Measurements from ENCODE around the gene ZFYVE28.

GRCh38 chr4:2261655-2261898, 332 bp downstream of the MXD4 start:
- PRO-cap, result no peak
- RAMPAGE, long total RNA, 4 experiments, result no peak in any of the 4 experiments

GRCh38 chr4:2266229-2266468, 4.2 kb upstream of the MXD4 start:
- PRO-cap, result no peak
- RAMPAGE, long total RNA, 4 experiments, result no peak in any of the 4 experiments

GRCh38 chr4:2269517-2270066, 7.7 kb upstream of the MXD4 start:
- PRO-cap, result no peak
- RAMPAGE, long total RNA, 4 experiments, result no peak in any of the 4 experiments

DNA sequence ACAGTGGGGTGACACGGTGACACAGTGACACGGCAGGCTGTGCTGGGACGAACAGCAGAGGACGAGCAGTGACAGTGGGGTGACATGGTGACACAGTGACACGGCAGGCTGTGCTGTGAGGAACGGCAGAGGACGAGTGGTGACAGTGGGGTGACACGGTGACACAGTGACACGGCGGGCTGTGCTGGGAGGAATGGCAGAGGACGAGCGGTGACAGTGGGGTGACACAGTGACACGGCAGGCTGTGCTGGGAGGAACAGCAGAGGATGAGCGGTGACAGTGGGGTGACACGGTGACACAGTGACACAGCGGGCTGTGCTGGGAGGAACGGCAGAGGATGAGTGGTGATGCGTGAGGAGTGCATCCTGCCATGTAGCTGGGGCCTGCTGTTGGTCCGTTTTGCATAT, 36.0 kb upstream of the MXD4 start:
- PRO-cap, result no peak
- RAMPAGE, long total RNA, 4 experiments, result no peak in any of the 4 experiments

DNA sequence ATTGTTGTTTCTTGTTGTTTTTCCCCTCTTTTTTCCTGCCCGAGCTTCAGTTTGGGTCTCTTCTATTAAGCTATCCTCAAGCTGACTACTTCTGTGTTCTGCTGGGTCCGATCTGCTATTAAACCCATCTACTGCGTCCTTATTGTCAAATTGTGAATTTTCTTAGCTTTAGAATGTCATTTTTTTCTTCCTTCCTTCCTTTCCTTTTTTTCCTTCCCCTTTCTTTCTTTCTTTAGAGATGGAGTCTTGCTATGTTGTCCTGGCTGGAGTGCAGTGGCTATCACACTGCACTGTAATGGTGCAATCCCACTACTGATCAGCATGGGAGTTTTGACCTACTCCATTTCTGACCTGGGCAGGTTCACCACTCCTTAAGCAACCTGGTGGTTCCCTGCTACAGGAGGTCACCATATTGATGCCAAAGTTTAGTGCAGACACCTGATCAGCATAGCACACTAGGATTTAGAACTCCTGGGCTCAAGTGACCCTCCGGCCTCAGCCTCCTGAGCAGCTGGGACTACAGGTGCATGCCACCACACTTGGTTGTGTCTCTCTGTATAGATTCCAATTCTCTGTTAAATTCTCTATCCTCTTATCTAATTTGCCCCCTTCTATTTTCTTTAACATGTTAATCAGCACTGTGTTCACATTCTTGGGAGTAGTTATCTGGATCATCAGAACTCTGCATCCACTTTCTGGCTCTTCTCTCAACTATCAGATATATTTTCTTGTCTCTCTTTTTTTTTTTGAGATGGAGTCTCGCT, 54.2 kb upstream of the MXD4 start:
- PRO-cap, result no peak
- RAMPAGE, long total RNA, 4 experiments, result no peak in any of the 4 experiments

- PRO-cap, result no peak
- RAMPAGE, long total RNA, 4 experiments, result no peak in any of the 4 experiments
Measured at GRCh38 chr4:2333233-2333618, 71.3 kb upstream of the MXD4 start.

GRCh38 chr4:2387009-2387661, 31.3 kb downstream of the ZFYVE28 start:
- PRO-cap, result no peak
- RAMPAGE, long total RNA, 4 experiments, result no peak in any of the 4 experiments

GRCh38 chr4:2418322-2419269, at the start of gene ZFYVE28:
Gene ZFYVE28, minus strand, starts transcription at chr4:2418645.
- PRO-cap, result unidirectional peak, minus-strand start at chr4:2418645
- RAMPAGE, long total RNA, 4 experiments, result no peak in any of the 4 experiments

DNA sequence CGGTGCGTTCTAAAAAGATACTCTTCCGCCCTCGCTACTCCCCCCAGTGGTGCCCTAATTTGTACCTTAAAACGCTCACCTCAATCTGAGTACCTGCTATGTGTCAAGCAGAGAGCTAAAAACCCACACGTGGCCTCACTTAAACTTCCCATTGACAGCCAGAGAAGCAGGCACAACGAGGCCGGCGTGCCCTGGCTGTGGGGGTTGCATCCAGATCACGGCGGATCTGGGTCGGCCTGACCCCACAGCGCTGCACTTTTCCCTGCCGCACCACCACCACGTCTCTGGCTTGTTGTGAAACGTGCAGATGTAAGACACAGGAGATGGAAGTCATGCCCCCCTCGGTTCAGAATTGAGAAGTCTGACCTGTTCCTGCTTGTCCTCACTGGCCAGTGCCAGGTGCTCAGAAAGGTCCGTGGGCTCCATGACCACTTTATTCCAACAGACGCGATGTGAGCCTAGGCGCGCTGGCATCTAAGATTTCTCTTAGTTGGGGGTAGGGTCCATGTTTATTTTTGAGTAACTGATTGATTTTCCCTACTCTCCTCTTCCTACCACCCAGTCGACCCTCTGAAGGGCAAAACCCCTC, 919 bp upstream of the ZFYVE28 start:
- PRO-cap, result no peak
- RAMPAGE, long total RNA, 4 experiments, result no peak in any of the 4 experiments

GRCh38 chr4:2512589-2513025, 23.8 kb upstream of the FAM193A start:
- PRO-cap, result no peak
- RAMPAGE, long total RNA, 4 experiments, result no peak in any of the 4 experiments

GRCh38 chr4:2671168-2671602, 85.0 kb downstream of the TNIP2 start:
- PRO-cap, result no peak
- RAMPAGE, long total RNA, 4 experiments, result no peak in any of the 4 experiments

DNA sequence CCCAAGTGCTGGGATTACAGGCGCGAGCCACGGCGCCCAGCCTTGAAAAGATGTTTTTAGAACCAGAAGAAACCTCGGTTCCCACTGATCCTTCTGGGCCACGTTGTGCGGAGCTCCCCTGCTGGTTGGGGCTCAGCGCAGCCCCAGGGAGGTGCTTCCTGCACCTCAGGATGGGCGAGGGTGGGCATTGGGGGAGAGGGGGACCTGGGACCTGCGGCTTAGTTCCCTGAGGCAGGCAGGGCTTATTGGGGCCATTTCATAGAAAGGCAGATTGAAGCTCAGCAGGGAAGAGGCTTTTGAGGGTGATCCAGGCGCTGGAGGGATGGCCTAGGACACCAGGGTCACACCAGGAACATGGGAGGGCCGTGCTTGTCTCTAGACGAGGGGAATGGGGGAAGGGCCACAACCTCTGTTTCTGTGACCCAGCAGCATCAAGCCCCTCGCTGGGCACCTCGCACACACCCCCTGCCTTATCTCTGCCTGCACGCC, 6.3 kb upstream of the ADD1 start:
- PRO-cap, result no peak
- RAMPAGE, long total RNA, 4 experiments, result no peak in any of the 4 experiments

DNA sequence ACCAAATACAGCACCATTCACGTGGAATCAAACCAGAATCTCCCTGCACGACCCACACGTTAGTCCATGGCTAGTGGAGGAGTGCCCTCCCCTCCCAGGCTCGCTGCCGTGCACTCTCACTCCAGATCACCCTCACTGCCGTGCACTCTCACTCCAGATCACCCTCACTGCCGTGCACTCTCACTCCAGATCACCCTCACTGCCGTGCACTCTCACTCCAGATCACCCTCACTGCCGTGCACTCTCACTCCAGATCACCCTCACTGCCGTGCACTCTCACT, 11.1 kb upstream of the MFSD10 start:
- PRO-cap, result no peak
- RAMPAGE, long total RNA, 4 experiments, result no peak in any of the 4 experiments

DNA sequence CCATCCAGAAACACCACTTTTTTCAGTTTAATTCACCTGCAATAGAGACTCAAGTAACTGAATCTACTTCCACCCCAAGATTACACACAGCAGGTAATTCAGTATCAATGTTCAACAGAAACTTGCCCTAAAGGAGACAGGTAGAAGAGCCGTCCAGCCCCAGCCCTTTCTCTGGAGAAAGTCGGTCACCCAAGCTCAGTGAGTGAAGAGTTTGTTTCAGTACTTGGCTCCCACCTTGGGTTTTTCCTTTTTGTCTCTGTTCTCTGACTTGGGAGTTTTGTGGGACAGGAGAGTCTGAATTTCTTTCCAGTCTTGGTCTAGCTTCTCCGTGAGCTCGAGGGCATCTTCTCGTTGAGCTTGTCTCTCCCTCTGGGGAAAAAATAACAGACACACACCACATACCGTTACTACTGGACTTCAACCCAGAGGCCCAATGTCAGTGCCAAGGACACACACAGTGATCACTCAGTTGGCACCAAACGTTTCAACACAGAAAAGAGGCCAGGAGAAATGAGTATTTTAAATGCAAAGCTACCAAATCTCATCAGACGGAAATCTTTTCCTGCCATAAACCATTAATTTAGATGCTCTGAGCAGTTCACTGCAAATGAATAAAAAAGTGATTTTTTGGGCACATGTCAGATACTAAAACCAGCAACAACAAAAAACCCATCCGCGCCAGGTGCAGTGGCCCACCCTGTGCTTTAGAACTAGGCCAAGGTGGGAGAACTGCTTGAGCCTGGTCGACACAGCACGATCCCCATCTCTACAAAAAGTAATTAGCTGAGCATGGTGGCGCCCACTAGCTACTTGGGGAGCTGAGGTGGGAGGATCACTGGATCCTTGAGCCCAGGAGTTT, 9.7 kb downstream of the NOP14 start:
- PRO-cap, result no peak
- RAMPAGE, long total RNA, 4 experiments, result no peak in any of the 4 experiments

GRCh38 chr4:3044702-3045144, 29.8 kb upstream of the HTT start:
- PRO-cap, result no peak
- RAMPAGE, long total RNA, 4 experiments, result no peak in any of the 4 experiments

DNA sequence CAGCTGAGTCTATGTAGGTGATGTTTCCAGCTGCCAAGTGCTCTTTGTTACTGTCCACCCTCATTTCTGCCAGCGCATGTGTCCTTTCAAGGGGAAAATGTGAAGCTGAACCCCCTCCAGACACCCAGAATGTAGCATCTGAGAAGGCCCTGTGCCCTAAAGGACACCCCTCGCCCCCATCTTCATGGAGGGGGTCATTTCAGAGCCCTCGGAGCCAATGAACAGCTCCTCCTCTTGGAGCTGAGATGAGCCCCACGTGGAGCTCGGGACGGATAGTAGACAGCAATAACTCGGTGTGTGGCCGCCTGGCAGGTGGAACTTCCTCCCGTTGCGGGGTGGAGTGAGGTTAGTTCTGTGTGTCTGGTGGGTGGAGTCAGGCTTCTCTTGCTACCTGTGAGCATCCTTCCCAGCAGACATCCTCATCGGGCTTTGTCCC, 6.1 kb upstream of the MSANTD1 start:
- PRO-cap, result no peak
- RAMPAGE, long total RNA, 4 experiments, result no peak in any of the 4 experiments

GRCh38 chr4:3291534-3291955, 1.3 kb upstream of the RGS12 start:
- PRO-cap, result no peak
- RAMPAGE, long total RNA, 4 experiments, result no peak in any of the 4 experiments

DNA sequence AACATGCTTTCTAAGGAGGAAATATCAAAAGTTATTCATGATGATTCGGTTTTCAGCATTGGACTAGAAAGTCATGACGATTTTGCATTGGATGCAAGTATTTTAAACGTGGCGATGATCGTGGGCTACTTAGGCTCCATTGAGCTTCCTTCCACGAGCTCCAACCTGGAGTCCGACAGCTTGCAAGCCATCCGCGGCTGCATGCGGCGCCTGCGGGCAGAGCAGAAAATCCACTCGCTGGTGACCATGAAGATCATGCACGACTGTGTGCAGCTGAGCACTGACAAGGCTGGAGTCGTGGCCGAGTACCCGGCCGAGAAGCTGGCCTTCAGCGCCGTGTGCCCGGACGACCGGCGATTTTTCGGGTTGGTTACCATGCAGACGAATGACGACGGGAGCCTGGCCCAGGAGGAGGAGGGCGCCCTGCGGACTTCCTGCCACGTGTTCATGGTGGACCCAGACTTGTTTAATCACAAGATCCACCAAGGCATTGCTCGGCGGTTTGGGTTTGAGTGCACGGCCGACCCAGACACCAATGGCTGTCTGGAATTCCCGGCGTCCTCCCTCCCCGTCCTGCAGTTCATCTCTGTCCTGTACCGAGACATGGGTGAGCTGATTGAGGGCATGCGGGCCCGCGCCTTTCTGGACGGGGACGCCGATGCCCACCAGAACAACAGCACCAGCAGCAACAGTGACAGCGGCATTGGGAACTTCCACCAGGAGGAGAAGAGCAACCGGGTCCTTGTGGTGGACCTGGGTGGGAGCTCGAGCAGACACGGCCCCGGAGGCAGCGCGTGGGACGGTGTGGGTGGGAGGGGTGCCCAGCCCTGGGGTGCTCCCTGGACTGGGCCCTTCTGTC, 24.2 kb downstream of the RGS12 start:
- PRO-cap, result no peak
- RAMPAGE, long total RNA, 4 experiments, result no peak in any of the 4 experiments

GRCh38 chr4:3385231-3386058, 56.3 kb upstream of the HGFAC start:
- PRO-cap, result unidirectional peak, minus-strand start at chr4:3385591
- RAMPAGE, long total RNA, 4 experiments, result start-site peak on the plus strand in 1 of 4 experiments, at chr4:3385693-3386206 at its widest, 9 reads per replicate

GRCh38 chr4:3386549-3386971, 55.2 kb upstream of the HGFAC start:
- PRO-cap, result no peak
- RAMPAGE, long total RNA, 4 experiments, result no peak in any of the 4 experiments